ENCODE measurements around the genes MNAT1, HIF1A and SYT16.

- RRBS, result no CpG with 5 or more reads among the region's 12 CpGs
These were observed 5.8 kb downstream of the SIX1 start for GRCh38 chr14:60643498-60643840.

- RRBS, result no CpG with 5 or more reads among the region's 30 CpGs
These were observed 2.2 kb downstream of the SIX1 start for GRCh38 chr14:60646930-60647543.

- RRBS, result no CpG with 5 or more reads among the region's 35 CpGs
These were observed at the start of gene MNAT1 for GRCh38 chr14:60734448-60735317. TSS of gene MNAT1 (plus strand) at chr14:60734761.

DNA sequence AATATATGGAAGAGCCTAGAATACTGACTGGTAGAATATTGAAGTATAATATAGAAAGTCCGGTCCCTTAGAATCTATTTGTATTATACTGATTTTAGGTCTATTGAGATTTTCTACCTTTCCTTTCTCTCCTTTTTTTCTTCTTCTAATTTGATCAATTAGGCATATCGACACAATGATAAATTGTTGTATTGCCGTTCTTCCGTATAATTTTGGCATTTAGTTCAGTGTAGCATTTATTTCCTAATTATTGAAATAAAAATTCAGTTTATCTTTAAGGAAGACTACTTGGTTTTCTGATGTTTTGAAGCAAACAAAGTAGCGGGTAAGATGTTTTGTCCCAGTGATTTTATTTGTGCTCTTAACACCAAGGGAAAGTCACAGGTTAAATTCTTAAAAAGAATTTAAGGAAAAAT, 47.8 kb downstream of the TRMT5 start:
- RRBS, result no CpG with 5 or more reads among the region's 5 CpGs

DNA sequence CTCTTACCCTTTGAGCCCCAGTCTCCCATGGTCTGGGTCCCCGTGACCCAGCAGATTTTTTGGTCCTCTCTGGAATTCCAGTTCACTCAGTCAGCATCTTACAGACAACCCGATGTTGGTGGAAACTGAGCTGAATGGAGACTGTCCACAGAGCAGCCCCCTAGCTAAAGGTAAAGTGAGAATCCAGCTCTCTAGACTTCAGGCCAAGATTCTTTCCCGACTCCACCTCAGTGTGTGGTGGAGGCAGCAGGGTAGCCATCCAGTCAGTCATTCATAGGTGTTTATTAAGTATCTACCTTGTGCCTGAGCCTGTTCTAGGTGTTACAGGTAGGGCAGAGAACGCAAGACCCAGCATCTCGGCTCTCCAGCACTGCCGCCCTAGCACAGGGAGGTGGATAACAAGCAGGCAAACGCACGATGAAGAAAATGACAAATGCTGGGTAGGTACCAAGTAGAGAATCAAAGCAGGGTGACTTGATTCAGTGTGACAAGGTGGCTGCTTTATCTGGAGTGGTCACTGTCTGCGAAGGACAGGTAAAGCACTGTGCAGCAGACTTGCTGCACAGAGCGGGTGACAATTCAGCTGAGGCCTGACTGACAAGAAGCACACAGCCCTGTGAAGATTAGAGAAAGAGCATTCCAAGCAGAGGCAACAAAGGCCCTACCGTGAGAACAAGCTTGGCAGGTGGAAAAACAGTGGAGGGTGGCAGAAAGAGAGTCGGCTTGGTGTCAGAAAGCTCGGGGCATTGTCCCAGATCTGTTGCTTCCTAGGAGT, 12.7 kb downstream of the PRKCH start:
- RRBS, result no CpG with 5 or more reads among the region's 13 CpGs

GRCh38 chr14:61341190-61341668, 19.9 kb downstream of the PRKCH start:
- RRBS, result no CpG with 5 or more reads among the region's 1 CpG

DNA sequence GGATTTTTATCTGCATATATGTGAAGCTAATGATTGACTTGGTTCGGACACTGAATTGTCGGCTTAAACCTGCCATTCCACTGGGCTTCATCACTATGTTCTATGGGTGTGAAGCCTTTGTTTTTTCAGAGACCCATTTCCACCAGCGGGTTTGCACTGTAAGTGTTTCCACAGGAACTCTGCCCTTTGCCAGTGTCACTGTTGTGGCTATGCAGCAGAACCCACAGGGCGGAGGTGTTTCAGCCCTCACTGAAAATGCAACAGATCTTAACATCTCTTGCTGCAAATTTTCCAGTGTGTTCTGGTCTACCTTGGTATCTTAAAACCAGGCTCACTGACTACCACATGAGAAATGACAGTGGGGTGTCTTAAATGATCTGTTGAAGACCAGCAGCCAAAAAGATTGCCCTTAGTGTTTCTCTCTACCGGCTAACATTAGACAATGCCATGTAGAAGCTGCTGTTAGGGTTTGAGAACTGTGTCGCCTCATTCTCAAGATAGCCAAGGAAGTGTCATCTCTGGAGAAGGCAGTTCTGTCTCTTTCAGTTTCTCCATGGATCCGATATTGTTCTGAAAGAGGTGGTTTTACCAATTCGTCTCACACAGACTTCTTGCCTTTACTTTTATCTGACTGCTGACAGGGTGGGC, 21.2 kb downstream of the PRKCH start:
- RRBS, result no CpG with 5 or more reads among the region's 8 CpGs

DNA sequence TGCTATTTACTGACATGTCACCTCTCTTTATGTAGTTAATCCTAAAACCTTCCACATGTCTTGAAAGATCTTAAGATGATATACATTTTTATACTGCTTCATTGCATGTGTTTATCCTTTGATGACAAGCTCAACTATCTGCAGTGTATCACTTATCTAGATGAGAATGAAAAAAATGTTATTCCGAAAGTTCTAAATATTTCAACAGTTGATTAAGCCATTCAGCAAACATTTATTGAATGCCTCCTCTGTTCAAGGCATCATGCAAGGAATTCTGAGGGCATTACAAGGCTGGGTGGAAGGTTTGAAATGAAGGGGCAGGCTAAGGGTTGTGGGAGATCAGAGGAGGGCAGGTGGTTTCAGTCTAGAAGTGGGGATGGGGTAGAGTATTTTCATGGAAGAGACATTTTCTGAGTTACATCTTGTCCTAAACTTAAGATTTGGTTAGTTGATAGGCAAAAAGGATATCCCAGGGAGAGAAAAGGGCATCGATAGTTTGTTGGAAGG, 126.9 kb downstream of the PRKCH start:
- RRBS, result no CpG with 5 or more reads among the region's 2 CpGs

DNA sequence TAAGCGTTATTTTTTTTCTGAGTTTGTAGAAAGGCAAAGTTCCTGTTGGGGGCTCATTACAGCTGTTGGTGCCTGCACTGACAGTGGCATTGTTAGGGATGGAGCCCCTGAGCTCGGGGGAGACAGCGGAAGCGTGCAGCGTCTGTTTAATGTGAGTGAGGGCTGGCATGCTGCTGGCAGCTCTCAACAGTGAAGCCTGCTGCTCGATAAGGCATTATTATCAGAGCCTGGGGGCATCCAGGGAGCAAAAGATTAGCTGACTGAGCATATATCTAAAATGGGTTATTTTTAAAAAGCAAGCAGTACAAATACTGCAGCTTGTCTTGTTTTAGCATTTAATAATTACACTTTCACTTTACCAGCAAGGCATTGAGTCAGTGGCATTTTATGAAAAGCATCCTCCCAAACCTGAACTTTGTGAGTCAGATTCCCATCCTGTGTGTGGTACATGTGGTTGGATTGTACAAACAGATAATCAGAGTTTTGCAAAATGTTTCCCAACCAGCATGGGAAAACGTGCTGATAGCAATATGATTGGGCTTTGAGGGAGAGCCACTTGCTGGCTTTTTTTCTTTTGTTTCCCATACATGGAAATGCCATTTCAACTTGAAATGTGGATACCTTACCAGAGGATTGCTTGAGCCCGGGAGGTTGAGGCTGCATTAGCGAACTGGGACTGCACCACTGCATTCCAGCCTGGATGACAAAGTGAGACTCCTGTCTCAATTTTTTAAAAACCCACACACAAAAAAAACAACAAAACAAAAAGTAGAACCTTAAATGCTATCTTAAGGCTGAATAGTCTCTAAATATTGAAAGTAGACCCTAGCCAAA, 150.8 kb downstream of the PRKCH start:
- RRBS, result no CpG with 5 or more reads among the region's 9 CpGs

GRCh38 chr14:61482357-61482760, 161.0 kb downstream of the PRKCH start:
- RRBS, result no CpG with 5 or more reads among the region's 4 CpGs

GRCh38 chr14:61601818-61602604, 93.3 kb upstream of the HIF1A start:
- RRBS, result no CpG with 5 or more reads among the region's 14 CpGs

- RRBS, result no CpG with 5 or more reads among the region's 6 CpGs
These were observed 41.7 kb upstream of the HIF1A start for GRCh38 chr14:61653601-61654016.

DNA sequence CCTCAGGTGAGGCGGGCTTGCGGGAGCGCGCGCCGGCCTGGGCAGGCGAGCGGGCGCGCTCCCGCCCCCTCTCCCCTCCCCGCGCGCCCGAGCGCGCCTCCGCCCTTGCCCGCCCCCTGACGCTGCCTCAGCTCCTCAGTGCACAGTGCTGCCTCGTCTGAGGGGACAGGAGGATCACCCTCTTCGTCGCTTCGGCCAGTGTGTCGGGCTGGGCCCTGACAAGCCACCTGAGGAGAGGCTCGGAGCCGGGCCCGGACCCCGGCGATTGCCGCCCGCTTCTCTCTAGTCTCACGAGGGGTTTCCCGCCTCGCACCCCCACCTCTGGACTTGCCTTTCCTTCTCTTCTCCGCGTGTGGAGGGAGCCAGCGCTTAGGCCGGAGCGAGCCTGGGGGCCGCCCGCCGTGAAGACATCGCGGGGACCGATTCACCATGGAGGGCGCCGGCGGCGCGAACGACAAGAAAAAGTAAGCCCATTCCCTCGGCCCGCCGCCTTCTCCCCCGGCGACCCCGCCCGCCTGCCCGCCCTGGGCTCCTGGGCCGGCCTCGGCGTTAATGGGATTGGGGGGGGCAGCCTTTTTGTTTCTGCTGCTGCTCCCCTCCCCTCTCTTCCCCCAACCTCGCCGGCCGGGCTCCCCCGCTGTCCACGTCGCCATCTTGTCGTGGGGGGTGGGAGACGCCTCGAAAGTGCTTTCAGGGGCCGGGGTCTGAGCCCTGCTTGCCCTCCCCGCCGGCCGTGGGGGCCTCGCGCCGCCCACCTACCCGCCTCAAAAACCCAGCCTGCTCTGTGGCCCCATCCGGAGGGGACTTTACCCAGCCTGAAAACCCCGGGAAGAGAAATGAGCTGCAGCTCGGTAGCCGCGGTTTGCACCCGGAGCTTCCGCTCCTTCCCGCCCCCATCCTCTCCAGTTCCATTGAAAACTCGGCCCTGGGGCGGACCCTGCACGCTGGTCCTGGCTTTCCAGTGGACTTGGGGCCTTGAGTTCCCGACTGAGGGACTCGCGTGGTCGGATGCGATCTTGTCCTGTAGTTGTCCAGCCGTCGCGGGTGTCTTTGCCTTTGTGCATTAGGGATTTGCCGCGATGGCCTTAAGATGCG, at the start of gene HIF1A:
TSS of gene HIF1A (plus strand) at position 138 of the 1,095 bp plus-strand sequence.
- RRBS, result 1% methylated on average over 54 of the region's 102 CpGs

DNA sequence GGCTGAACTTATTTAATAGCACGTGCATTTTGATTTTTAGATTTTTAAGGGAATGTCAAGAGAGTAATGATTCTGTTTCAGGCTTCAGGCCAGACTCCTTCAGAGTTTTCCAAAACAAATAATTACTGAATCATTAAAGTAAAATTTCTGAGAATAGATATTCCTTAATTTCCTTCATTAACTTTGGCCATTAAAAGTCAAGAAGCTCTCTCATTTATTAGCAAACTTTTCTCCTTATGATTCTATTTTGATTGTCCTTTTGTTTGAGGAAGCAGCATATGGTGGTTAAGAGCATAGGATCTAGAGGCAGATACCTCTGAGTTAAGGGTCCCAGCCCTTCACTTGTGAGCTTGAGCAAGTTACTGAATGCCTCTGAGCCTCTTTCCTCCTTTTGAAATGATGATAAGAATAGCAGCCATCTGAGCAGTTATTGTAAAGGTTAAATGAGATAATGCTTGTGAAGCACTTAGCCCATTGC, 2.7 kb downstream of the HIF1A start:
- RRBS, result no CpG with 5 or more reads among the region's 1 CpG

GRCh38 chr14:61738007-61738658, 24.1 kb upstream of the SNAPC1 start:
- RRBS, result no CpG with 5 or more reads among the region's 6 CpGs

- RRBS, result no CpG with 5 or more reads among the region's 7 CpGs
These were observed 20.8 kb upstream of the SNAPC1 start for GRCh38 chr14:61741500-61741679.

GRCh38 chr14:61812378-61813019, at the start of gene SYT16:
TSS of gene SYT16 (plus strand) at chr14:61812703.
- RRBS, result 3% methylated on average over 42 of the region's 83 CpGs

DNA sequence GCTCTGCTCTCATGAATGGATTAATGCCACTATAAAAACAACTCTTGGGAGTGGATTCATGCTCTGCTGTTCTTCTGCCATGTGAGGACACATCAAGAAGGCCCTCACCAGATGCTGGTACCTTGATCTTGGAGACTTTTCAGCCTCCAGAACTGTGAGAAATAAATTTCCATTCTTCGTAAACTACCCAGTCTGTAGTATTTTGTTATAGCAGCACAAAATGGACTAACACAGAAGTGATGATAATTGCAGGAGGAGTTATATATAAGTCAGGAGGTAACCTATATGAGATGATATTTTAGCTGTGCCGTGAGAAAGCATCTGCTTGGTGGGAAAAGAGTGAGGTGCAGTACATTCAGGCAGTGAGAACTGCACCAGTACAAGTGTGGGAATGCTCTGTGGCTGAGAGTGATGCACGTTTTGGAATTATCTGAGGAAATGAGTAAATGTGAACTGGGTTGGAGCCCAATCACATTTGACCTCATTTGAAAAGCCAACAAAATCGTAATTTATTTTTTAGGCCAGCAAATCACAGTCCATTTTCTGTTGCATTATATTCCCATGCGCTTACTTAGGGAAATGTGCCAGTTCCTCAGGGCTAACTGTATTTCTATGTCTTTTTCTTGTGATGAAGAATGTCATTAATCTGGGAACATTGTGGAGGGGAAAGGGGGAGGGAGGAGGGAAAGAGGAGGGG, 26.9 kb downstream of the SYT16 start:
- RRBS, result no CpG with 5 or more reads among the region's 5 CpGs

GRCh38 chr14:62080858-62081357, 268.4 kb downstream of the SYT16 start:
- RRBS, result no CpG with 5 or more reads among the region's 13 CpGs

- RRBS, result no CpG with 5 or more reads among the region's 3 CpGs
These were observed 371.1 kb downstream of the SYT16 start for GRCh38 chr14:62183580-62184003.